Bronchial epithelial cell (primary cell): ENCODE data around the gene ORC6.

- RRBS, 2 experiments, result 2 to 4% methylated on average over 2 to 4 of the region's 6 CpGs
Measured at GRCh38 chr16:31458403-31458508, 1.0 kb upstream of the ARMC5 start.

DNA sequence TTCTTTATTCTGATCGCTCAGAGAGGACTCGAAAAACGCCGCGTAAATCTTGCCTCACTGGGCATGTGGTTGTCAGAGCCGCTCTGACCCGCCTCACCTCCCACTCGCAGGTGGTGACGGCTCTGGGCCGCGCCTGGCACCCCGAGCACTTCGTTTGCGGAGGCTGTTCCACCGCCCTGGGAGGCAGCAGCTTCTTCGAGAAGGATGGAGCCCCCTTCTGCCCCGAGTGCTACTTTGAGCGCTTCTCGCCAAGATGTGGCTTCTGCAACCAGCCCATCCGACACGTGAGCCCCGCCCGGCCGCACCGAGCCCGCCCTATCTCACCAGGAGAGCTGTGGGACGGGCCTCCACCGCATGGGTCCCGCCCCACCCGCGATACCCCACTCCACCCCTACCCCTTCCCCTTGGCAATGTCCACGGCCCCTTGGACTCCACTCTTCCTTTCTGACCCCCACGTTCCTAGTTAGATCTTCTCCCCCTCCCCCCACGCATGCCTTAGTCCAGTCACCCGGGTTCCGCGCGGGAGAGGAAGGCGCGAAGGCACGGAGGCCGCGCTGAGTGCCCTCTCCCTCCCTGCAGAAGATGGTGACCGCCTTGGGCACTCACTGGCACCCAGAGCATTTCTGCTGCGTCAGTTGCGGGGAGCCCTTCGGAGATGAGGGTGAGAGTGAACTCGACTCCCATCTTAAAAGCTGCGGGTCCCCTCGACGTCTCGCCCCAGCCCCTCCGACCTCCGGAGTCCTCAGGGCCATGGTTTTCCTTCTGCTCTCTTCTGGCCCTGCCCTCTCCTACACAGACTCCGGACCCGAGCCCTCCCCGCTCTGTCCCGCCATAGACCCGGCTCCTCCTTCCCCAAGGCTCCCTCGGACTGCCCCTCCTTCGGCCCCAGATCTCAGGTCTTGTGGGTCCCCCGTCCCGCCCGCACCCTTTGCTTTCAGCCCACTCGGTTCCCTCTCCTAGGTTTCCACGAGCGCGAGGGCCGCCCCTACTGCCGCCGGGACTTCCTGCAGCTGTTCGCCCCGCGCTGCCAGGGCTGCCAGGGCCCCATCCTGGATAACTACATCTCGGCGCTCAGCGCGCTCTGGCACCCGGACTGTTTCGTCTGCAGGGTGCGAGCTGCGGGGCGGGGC lies 4.3 kb downstream of the TGFB1I1 start:
- RRBS, 2 experiments, result 11 to 30% methylated on average over 11 of the region's 83 CpGs

GRCh38 chr16:31490329-31491035 lies 7.6 kb downstream of the SLC5A2 start:
- RRBS, 2 experiments, result 100% methylated on average over 1 of the region's 17 CpGs; no CpG with 5 or more reads in 1 of the 2 experiments

GRCh38 chr16:31701548-31702078 lies 11.4 kb upstream of the KRBOX5 start:
- RRBS, 2 experiments, result no CpG with 5 or more reads among the region's 3 CpGs

GRCh38 chr16:46688977-46690006 lies at the start of gene ORC6:
ORC6 (plus strand) TSS chr16:46689659.
- RRBS, 2 experiments, result 1 to 2% methylated on average over 11 of the region's 87 CpGs

GRCh38 chr16:46711186-46711488 lies 21.7 kb downstream of the ORC6 start:
- RRBS, 2 experiments, result no CpG with 5 or more reads among the region's 6 CpGs

DNA sequence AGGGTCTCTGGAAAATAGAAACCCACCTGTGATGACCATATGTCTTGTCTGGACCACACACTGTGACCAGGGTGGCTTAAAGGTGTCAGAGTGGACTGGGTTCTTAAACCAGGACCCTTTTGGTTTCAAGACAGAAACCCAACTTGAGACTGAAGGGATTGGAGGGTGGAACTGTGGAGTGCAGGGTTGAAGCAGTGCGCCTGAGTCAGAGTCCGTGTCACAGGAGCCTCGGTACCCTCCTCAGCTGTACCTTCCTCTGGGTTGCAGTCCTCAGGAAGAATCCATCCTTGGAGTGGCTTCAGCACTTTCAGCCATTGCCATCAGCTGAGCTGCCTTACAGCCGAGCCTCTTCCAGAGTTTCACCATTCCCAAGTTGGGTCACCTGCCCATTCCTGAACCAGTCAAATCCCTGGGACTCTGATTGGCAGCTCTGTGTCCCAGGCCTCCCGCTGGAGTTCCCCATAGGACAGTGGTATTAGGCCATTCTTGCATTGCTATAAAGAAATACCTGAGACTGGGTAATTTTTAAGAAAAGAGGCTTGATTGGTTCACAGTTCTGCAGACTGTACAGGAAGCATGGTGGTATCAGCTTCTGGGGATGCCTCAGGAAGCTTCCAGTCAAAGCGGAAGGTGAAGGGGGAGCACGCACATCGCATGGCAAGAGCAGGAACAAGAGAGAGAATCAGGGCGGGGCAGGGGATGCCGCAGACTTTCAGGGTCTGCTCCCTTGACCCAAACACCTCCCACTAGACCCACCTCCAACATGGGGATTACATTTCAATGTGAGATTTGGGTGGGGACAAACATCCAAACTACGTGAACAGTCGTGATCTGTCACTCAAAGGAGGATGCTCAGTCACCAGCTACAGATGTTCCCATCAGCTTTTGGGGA lies 28.1 kb downstream of the GPT2 start:
- RRBS, 2 experiments, result no CpG with 5 or more reads among the region's 12 CpGs

GRCh38 chr16:46957728-46958155 lies 15.7 kb downstream of the DNAJA2 start:
- RRBS, 2 experiments, result 100% methylated on average over 1 to 2 of the region's 6 CpGs

GRCh38 chr16:46959815-46960542 lies 13.5 kb downstream of the DNAJA2 start:
- RRBS, 2 experiments, result no CpG with 5 or more reads among the region's 4 CpGs

GRCh38 chr16:47361862-47362683 lies 98.8 kb downstream of the ITFG1 start:
- RRBS, 2 experiments, result no CpG with 5 or more reads among the region's 4 CpGs

- RRBS, 2 experiments, result no CpG with 5 or more reads among the region's 9 CpGs
Measured at GRCh38 chr16:47391909-47392605, 68.8 kb downstream of the ITFG1 start.

DNA sequence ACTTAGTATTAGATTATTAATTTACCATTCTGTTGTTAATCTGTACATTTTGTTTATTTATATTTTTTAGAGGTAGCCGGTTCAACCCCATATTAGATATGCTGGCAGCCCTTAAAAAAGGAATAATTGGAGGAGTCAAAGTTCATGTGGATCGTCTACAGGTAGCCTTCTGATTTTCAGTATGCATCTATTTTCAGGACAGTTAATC lies 189.5 kb downstream of the PHKB start:
- RRBS, 2 experiments, result no CpG with 5 or more reads among the region's 2 CpGs

DNA sequence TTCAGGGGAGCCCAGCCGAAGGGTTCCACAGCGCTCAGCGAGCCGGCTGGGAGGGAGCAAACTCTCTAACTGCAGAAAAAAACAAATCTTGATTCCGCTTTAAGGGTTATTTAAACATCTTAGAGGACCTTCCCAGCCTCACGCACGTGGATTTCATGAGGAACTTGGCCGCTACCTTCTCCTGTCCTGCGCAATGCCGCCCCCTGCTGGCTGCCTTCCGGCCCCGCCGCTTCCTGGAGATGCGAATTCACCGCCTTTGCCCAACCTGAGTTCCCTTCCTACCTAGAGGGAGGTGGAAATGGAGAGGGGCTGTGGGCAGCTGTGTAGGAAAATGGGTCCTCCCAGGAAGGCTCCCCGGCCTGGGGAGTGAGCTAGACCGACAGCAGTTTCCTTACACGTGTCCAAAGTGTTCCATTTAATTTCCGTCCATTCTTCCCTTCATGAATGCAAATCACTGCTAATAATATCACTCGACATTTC lies 964 bp upstream of the ABCC12 start:
- RRBS, 2 experiments, result 2 to 4% methylated on average over 4 of the region's 20 CpGs

- RRBS, 2 experiments, result no CpG with 5 or more reads among the region's 2 CpGs
Measured at GRCh38 chr16:48245167-48245435, 1.0 kb downstream of the LONP2 start.

DNA sequence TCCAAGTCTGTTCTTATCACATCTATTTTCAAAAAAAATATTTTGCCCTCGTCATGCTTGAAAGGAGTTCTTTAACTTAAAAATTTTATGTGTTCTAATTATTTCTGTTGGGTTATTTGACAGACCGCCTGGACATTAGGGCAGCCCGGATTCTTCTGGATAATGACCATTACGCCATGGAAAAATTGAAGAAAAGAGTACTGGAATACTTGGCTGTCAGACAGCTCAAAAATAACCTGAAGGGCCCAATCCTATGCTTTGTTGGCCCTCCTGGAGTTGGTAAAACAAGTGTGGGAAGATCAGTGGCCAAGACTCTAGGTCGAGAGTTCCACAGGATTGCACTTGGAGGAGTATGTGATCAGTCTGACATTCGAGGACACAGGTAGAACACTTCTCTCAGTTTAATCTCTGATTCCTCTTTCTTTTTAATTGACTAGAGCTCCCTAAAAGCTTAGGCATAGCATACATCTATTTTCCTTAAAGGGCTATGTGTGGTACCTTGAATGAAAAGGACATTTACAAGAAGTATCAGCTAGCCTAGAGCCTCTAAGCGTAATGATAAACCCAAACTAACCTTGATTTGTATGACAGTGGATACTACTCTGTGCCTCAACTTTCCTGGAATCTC lies 22.7 kb upstream of the ABCC11 start:
- RRBS, 2 experiments, result no CpG with 5 or more reads among the region's 7 CpGs

DNA sequence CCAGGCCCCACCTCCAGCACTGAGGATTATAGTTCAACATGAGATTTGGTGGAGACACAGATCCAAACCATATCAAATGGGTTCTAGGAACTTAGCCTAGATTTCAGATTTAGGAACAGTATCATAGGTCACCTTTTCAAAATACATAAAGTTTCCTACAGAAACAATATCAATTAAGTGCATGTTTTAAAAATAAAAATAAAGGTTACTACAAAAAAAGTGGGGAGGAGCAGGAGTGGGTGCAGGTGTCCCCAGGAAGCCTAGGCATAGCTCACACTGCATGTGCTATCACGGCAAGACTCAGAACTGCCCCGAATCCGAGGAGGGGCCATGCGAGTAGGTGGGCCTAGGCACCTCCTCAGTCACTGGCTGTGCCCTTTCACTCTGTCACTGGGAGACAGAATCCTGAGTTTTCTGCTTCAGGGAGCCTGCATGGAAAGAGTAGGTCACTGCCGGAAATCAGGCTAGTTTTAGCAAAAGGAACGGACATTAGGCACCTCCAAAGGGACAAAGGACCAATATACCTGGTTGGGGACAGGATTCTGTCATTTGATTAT lies 43.6 kb downstream of the SIAH1 start:
- RRBS, 2 experiments, result no CpG with 5 or more reads among the region's 6 CpGs

DNA sequence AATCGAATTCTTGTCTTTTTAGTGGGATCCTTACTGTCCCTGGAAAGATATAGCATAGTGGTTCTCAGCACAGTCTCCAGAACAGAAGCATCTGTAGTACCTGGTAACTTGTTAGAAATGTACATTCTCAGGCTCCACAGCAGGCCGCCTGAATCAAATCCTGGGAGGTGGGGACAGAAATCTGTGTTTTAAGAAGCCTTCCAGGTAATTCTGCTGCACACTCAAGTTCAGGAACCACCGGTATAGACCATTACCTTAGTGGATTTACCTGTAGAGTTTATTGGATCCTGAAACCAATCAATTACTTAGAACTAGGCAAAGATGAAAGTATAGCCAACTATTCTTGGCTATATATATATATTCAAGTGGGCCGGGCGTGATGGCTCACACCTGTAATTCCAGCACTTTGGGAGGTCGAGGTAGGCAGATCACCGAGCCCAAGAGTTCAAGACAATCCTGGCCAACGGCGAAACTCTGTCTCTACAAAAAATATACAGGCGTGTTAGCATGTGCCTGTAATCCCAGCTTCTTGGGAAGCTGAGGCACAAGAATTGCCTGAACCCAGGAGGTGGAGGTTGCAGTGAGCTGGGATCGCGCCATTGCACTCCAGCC lies 33.1 kb downstream of the SIAH1 start:
- RRBS, 2 experiments, result 80 to 100% methylated on average over 1 to 2 of the region's 12 CpGs

DNA sequence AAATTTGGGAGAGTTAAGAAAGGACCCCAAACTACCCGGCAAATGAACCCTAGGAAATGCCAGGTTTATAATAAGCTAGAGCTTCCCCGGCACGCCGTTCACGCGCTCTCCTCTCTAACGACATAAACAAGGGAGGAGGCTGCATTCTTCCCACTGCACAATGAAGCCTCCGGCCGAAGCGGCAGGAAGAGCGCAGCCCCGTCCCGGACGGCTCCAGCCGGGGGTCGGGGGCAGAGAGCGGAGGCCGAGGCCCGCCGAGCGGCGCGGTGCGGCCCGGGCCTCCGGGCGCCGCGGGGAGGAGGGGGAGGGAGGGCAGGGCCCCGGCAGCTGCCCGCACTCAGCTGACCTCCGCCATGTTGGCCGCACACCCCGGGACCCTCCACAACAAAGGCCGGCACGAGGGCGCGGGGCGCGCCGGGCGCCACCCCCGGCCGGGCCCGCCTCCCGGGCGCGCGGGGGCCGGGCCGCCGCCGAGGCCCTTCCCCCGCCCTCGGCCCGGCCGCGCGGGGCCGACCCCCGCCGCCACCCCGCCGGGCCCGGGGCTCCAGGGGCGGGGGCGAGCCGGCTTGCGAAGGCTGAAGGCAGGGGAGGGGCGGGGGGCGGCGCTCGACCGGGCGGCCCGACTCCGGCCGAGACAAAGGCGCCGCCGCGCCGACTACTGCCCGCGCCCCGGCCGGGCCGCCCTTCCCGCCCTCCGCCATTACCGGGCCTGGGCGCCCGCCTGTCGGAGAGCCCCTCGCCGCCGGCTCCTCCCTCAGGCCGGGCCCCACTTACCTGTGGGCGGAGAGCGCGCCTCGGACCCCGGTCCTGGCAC lies 576 bp downstream of the SIAH1 start:
- RRBS, 2 experiments, result 2% methylated on average over 71 to 72 of the region's 103 CpGs

- RRBS, 2 experiments, result no CpG with 5 or more reads among the region's 2 CpGs
Measured at GRCh38 chr16:48479957-48480382, 94.8 kb upstream of the SIAH1 start.

- RRBS, 2 experiments, result no CpG with 5 or more reads among the region's 3 CpGs
Measured at GRCh38 chr16:48499856-48500519, 110.0 kb downstream of the N4BP1 start.